ENCODE measurements around the gene TMEM200A.

DNA sequence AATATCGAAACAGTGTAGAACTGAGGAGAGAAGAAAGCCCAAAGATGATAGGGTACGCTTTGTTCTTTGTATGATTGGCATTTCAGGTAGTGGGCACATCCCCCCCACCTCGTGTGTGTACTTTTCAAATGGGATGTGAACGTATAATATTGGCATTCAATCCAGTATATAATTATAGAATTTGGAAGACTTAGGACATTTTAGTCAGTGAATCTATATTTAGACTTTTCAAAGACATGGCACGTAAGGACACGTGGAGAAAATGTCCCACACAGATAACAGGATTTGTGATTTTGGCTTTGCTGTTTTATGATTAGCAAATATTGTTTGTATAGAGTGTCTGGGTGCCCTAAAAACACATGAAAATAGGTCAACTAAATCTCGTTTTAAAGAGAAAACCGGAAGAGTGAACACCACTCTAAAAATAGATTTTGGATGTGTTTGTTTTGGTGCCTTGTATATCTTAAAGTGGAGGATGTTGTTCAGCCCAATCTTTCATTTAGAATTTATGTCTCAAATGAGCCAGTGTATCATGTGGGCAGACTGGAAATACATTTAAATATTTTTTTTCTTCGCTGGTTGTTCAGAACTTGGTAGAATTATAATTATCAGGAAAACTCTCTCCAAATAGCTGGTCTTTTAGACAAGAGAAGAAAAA lies 1.6 kb downstream of the RNF146 start:
- RAMPAGE, long total RNA, result no peak
- RRBS, 2 experiments, result no CpG with 5 or more reads among the region's 9 CpGs
CAGE:
- cytosol, long polyA minus RNA, result no peak
- cytosol, long polyA plus RNA, result no peak
- long polyA plus RNA, result no peak
- nucleolus, long total RNA, result no peak
- nucleus, long polyA plus RNA, result no peak
- nucleus, long total RNA, result no peak

DNA sequence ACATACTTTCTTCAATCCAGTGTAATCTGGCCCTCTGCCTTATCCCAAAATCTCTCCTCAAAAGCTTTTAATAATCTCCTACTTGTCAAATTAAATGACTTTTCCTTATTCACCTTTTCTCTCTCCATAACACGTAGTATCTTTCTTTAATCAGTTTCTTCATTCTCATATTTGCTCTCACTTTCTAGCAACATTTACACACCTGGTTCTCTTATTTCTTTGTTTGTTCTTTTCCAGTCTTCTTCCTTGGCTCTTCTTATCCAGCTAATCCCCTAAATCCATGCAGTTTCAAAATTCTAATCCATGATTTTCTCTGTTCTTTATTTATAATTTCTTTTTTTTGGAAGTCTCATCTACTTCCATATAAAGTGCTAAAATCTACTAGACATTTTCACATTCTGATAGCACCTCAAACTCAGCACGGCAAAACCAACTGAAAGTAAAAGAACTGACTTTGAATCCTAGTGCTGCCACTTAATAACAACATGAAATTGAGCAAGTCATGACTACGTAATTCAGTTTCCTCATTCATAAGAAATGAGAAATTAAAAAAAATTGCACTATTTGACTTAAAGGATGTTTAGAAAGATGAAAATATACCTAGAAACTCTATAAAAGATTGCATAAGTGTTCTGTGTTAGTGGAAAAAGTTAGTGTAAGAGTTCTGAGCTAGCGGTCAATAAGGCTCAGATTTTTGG lies 26.3 kb downstream of the ECHDC1 start:
- RAMPAGE, long total RNA, result no peak
- RRBS, 2 experiments, result no CpG with 5 or more reads among the region's 4 CpGs
CAGE:
- cytosol, long polyA minus RNA, result no peak
- cytosol, long polyA plus RNA, result no peak
- long polyA plus RNA, result no peak
- nucleolus, long total RNA, result no peak
- nucleus, long polyA plus RNA, result no peak
- nucleus, long total RNA, result no peak

DNA sequence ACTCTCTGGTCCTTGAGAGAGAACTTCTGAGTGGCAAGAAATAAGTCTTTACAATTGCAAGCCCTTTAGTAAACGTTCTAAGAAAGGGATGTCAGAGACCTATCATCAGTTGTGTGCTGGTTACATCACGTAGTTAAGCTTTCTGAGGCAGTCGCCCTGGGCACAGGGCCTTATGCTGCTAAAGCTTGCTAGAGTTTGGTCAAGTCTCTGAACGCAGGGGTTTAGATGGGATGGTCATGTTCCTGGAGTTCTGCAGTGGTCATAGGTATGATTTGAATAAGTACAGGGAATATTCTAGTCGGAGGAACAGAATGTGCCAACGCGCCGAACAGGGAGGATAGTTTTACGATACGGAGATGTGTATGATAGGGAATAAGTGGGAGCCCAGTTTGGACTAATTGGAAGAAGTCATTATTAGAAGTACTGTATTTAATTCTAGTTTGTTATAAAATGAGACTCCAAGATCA lies 1.0 kb upstream of the ECHDC1 start:
- RAMPAGE, long total RNA, result no peak
- RRBS, 2 experiments, result no CpG with 5 or more reads among the region's 10 CpGs
CAGE:
- cytosol, long polyA minus RNA, result no peak
- cytosol, long polyA plus RNA, result no peak
- long polyA plus RNA, result no peak
- nucleolus, long total RNA, result no peak
- nucleus, long polyA plus RNA, result no peak
- nucleus, long total RNA, result no peak

DNA sequence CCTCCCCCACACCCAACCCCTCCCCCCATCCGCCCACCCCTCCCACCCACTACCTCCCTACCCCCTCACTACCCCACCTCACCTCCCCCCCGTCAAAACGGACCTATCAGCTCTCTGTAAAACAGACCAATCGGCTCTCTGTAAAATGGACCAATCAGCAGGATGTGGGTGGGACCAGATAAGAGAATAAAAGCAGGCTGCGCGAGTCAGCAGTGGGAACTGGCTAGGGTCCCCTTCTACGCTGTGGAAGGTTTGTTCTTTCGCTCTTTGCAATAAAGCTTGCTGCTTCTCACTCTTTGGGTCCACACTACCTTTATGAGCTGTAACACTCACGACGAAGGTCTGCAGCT lies 37.0 kb upstream of the ECHDC1 start:
- RAMPAGE, long total RNA, result no peak
- RRBS, 2 experiments, result no CpG with 5 or more reads among the region's 10 CpGs
CAGE:
- cytosol, long polyA minus RNA, result no peak
- cytosol, long polyA plus RNA, result no peak
- long polyA plus RNA, result no peak
- nucleolus, long total RNA, result no peak
- nucleus, long polyA plus RNA, result no peak
- nucleus, long total RNA, result no peak

GRCh38 chr6:127918490-127919153 lies 17.8 kb upstream of the THEMIS start:
- RAMPAGE, long total RNA, result no peak
- RRBS, 2 experiments, result no CpG with 5 or more reads among the region's 1 CpG
CAGE:
- cytosol, long polyA minus RNA, result no peak
- cytosol, long polyA plus RNA, result no peak
- long polyA plus RNA, result no peak
- nucleolus, long total RNA, result no peak
- nucleus, long polyA plus RNA, result no peak
- nucleus, long total RNA, result no peak

DNA sequence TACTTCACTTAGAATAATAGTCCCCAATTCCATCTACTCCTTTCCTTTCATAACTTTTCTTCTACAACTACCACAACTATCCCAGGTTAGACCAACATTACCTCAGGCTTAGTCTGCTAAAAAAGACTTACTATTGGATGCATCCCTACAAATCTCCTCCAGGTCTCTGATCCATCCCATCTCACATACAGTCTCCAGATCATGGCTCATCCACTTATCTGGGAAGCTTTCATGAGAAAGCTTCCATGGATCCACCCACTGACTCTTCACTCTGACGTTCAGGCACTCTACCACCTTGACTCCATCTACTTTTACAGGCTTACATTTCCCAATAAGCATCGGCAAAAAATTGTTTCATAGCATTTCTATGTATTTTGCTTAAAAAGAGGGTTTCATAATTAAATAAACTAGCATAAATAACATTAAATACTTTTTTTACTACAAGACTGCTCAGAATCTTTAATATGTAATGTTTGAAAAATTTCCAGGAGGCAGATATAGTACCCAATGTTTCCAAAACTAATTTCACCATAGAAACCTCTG lies 94.8 kb downstream of the PTPRK start:
- RAMPAGE, long total RNA, result no peak
- RRBS, 2 experiments, result no CpG with 5 or more reads among the region's 2 CpGs
CAGE:
- cytosol, long polyA minus RNA, result no peak
- cytosol, long polyA plus RNA, result no peak
- long polyA plus RNA, result no peak
- nucleolus, long total RNA, result no peak
- nucleus, long polyA plus RNA, result no peak
- nucleus, long total RNA, result no peak

DNA sequence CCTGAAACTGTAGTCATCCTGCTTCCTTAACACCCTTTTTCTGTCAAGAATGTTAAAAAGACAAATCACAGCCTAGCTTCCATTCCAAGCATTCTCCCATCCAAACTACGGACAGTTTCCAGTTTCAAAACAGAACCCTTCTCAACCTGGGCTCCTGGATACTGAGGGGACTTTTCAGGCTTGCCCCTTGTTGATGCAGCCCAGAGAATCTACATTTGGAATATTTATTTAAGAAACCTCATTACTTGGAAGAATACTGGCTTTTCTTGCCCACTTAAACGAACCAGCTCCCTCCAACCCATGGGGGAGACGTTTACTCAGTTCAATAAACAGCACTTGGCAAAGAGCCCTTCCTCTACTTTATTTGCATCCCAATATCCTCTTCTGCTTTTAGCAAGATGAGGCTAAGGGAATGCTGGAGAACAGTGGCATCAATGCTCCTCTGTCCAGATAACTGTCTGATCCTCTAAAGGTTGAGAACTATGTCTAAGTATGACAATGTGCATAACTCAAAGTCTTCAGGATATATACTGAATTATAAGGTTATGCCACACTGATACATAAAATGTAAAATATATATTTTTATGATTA lies 22.2 kb downstream of the PTPRK start:
- RAMPAGE, long total RNA, result no peak
- RRBS, 2 experiments, result no CpG with 5 or more reads among the region's 3 CpGs
CAGE:
- cytosol, long polyA minus RNA, result no peak
- cytosol, long polyA plus RNA, result no peak
- long polyA plus RNA, result no peak
- nucleolus, long total RNA, result no peak
- nucleus, long polyA plus RNA, result no peak
- nucleus, long total RNA, result no peak

DNA sequence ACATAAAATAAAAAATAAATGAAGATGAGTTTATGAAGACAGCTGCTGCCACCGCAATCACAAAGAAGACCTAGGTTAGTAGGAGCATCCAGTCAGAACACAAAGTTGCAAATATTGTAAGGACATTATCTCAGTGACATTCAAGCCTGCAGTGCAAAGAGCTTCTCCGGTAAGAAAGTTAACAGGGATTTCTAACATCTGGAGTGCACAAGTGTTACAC lies 15.0 kb downstream of the PTPRK start:
- RAMPAGE, long total RNA, result no peak
- RRBS, 2 experiments, result no CpG with 5 or more reads among the region's 2 CpGs
CAGE:
- cytosol, long polyA minus RNA, result no peak
- cytosol, long polyA plus RNA, result no peak
- long polyA plus RNA, result no peak
- nucleolus, long total RNA, result no peak
- nucleus, long polyA plus RNA, result no peak
- nucleus, long total RNA, result no peak

- RAMPAGE, long total RNA, result no peak
- RRBS, 2 experiments, result no CpG with 5 or more reads among the region's 1 CpG
CAGE:
- cytosol, long polyA minus RNA, result no peak
- cytosol, long polyA plus RNA, result no peak
- long polyA plus RNA, result no peak
- nucleolus, long total RNA, result no peak
- nucleus, long polyA plus RNA, result no peak
- nucleus, long total RNA, result no peak
Measured at GRCh38 chr6:128886528-128886958, 3.6 kb downstream of the LAMA2 start.

DNA sequence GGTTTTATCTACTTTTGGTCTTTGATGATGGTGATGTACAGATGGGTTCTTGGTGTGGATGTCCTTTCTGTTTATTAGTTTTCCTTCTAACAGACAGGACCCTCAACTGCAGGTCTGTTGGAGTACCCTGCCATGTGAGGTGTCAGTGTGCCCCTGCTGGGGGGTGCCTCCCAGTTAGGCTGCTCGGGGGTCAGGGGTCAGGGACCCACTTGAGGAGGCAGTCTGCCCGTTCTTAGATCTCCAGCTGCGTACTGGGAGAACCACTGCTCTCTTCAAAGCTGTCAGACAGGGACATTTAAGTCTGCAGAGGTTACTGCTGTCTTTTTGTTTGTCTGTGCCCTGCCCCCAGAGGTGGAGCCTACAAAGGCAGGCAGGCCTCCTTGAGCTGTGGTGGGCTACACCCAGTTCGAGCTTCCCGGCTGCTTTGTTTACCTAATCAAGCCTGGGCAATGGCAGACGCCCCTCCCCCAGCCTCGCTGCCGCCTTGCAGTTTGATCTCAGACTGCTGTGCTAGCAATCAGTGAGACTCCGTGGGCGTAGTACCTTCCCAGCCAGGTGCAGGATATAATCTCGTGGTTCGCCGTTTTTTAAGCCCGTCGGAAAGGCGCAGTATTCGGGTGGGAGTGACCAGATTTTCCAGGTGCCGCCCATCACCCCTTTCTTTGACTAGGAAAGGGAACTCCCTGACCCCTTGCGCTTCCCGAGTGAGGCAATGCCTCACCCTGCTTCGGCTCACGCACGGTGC lies 28.0 kb downstream of the LAMA2 start:
- RAMPAGE, long total RNA, result no peak
- RRBS, 2 experiments, result no CpG with 5 or more reads among the region's 23 CpGs
CAGE:
- cytosol, long polyA minus RNA, result no peak
- cytosol, long polyA plus RNA, result no peak
- long polyA plus RNA, result no peak
- nucleolus, long total RNA, result no peak
- nucleus, long polyA plus RNA, result no peak
- nucleus, long total RNA, result no peak

GRCh38 chr6:128996019-128996580 lies 113.2 kb downstream of the LAMA2 start:
- RAMPAGE, long total RNA, result no peak
- RRBS, 2 experiments, result no CpG with 5 or more reads among the region's 6 CpGs
CAGE:
- cytosol, long polyA minus RNA, result no peak
- cytosol, long polyA plus RNA, result no peak
- long polyA plus RNA, result no peak
- nucleolus, long total RNA, result no peak
- nucleus, long polyA plus RNA, result no peak
- nucleus, long total RNA, result no peak

DNA sequence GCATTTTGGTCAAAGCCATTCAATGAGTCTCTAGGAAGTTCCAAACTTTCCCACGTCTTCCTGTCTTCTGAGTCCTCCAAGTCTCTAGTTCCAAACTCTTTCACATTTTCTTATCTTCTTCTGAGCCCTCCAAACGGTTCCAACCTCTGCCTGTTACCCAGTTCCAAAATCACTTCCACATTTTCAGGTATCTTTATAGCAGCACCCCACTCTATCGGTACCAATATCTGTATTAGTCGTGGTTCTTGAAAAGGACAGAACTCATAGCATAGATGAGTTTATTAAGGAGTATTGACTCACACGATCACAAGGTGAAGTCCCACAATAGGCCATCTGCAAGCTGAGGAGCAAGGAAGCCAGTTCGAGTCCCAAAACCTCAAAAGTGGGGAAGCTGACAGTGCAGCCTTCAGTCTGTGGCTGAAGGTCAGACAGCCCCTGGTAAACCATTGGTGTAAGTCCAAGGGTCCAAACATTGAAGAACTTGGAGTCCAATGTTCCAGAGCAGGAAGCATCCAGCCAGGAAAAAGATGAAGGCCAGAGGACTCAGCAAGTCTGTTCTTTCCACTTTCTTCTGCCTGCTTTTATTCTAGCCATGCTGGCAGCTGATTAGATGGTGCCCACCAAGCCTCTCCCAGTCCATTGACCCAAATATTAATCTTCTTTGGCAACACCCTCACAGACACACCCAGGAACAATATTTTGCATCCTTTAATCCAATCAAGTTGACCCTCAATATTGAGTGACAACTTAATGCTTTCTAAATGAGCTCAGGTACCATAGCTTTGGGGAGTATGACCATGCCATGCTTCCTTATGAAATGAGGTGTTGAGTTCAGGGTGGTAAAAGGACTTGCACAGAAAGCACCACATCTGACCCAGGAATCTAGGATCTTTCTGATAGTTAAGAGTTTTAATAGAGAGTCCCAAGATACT lies 120.2 kb downstream of the ARHGAP18 start:
- RAMPAGE, long total RNA, result no peak
- RRBS, 2 experiments, result no CpG with 5 or more reads among the region's 6 CpGs
CAGE:
- cytosol, long polyA minus RNA, result no peak
- cytosol, long polyA plus RNA, result no peak
- long polyA plus RNA, result no peak
- nucleolus, long total RNA, result no peak
- nucleus, long polyA plus RNA, result no peak
- nucleus, long total RNA, result no peak

DNA sequence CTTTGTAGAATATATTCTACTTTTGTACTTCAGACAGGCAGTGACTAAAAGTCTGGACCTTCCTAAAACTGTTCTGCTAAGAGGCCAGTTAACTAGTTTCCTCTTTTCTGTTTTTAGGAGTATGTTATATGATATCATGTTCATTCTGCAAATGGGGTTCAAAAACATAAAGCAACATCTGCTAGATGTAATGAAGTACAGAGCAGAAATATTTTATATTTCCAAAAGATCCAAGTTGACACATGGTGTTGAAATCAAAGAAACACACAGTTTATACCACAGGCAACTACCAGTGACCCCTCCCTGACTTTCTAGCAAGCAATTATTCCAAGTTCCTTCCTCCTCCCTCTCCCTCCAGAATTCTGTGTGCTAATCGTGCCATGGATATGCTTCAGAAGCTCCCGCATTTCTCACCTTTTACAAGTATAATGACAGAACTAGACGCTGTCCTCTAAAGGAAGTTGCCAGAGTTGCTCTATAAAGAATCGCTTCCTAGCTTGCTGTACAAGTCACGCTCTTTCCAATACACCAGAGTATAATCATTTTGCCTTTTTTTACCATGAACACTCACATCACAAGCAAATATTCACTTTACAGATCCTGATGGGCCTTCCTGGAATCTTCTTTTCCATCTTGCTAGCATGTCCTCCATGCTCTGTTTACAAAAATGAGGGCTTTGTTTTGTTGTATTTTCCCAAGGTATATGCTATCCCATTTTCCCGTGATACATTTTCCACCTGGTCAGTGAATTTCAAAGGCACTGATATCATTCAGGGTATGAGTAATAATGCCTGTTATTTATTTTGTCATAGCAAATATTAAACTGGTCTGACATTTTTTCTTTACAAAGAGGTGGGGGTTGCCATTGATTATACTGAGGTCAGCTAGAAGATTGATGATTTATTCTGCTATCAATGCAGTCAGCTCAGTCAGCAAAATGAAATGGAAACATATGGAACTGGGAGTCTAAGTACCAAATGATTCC lies 64.5 kb downstream of the ARHGAP18 start:
- RAMPAGE, long total RNA, result no peak
- RRBS, 2 experiments, result no CpG with 5 or more reads among the region's 6 CpGs
CAGE:
- cytosol, long polyA minus RNA, result no peak
- cytosol, long polyA plus RNA, result no peak
- long polyA plus RNA, result no peak
- nucleolus, long total RNA, result no peak
- nucleus, long polyA plus RNA, result no peak
- nucleus, long total RNA, result no peak

- RAMPAGE, long total RNA, result no peak
- RRBS, 2 experiments, result 1% methylated on average over 34 of the region's 65 CpGs
CAGE:
- cytosol, long polyA minus RNA, result start-site peak on the plus strand at chr6:130019626-130019636, 12 reads
- cytosol, long polyA plus RNA, result no peak
- long polyA plus RNA, result no peak
- nucleolus, long total RNA, result no peak
- nucleus, long polyA plus RNA, result no peak
- nucleus, long total RNA, result no peak
Measured at GRCh38 chr6:130019285-130019742, 933 bp downstream of the L3MBTL3 start.

DNA sequence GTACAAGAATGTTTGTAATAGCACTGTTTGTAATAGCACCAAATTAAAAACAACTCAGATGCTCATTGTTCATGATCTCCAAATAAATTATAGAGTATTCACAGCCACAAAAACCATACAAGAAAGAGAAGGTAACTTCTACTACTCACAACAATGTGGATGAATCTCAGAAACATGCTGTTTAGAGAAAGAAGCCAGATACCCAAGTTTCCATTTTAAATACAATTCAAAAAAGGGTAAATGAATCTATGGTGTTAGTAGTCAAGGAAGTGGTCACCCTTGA lies 90.8 kb downstream of the SAMD3 start:
- RAMPAGE, long total RNA, result no peak
CAGE:
- cytosol, long polyA minus RNA, result no peak
- cytosol, long polyA plus RNA, result no peak
- long polyA plus RNA, result no peak
- nucleolus, long total RNA, result no peak
- nucleus, long polyA plus RNA, result no peak
- nucleus, long total RNA, result no peak

- RAMPAGE, long total RNA, result no peak
- RRBS, 2 experiments, result 3% methylated on average over 33 to 41 of the region's 87 CpGs
CAGE:
- cytosol, long polyA minus RNA, result no peak
- cytosol, long polyA plus RNA, result no peak
- long polyA plus RNA, result no peak
- nucleolus, long total RNA, result no peak
- nucleus, long polyA plus RNA, result no peak
- nucleus, long total RNA, result no peak
Measured at GRCh38 chr6:130365653-130366544, at the start of gene TMEM200A. Gene TMEM200A (plus strand): TSS chr6:130366017.

- RAMPAGE, long total RNA, result no peak
- RRBS, 2 experiments, result no CpG with 5 or more reads among the region's 1 CpG
CAGE:
- cytosol, long polyA minus RNA, result no peak
- cytosol, long polyA plus RNA, result no peak
- long polyA plus RNA, result no peak
- nucleolus, long total RNA, result no peak
- nucleus, long polyA plus RNA, result no peak
- nucleus, long total RNA, result no peak
Measured at GRCh38 chr6:130368589-130369071, 2.8 kb downstream of the TMEM200A start.

DNA sequence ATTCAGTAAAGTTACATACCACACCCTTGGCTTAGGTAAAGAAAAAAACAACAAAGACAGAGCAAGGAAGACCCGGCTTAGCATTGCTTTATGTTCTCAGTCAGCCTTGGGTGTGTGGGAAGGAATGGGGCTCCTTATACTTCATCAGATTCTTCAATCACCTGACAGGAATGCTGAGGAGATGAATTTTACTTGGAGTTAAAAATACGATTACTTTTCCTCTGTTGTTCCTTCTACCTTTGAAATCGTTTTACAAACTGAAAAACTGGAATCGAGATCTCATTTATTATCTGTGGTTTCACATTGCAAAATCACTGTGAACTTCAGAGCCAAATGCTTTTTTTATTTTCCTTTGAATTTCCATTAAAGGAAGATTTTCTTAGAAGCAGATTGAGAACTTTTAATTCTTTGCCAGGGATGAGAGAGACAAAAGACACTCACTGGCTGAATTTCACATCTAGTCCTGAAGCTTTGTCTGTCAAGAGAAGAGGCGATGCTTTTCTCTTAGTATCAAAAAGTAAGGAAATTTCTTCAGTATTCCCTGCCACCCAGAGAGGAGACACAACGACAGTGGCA lies 141.7 kb downstream of the TMEM200A start:
- RAMPAGE, long total RNA, result no peak
- RRBS, 2 experiments, result 30% methylated on average over 1 of the region's 6 CpGs; no CpG with 5 or more reads in 1 of the 2 experiments
CAGE:
- cytosol, long polyA minus RNA, result no peak
- cytosol, long polyA plus RNA, result no peak
- long polyA plus RNA, result no peak
- nucleolus, long total RNA, result no peak
- nucleus, long polyA plus RNA, result no peak
- nucleus, long total RNA, result no peak

- RAMPAGE, long total RNA, result no peak
- RRBS, 2 experiments, result no CpG with 5 or more reads among the region's 12 CpGs
CAGE:
- cytosol, long polyA minus RNA, result no peak
- cytosol, long polyA plus RNA, result no peak
- long polyA plus RNA, result no peak
- nucleolus, long total RNA, result no peak
- nucleus, long polyA plus RNA, result no peak
- nucleus, long total RNA, result no peak
Measured at GRCh38 chr6:131326518-131327214, 191.4 kb downstream of the AKAP7 start.

- RAMPAGE, long total RNA, result no peak
- RRBS, 2 experiments, result no CpG with 5 or more reads among the region's 8 CpGs
CAGE:
- cytosol, long polyA minus RNA, result no peak
- cytosol, long polyA plus RNA, result no peak
- long polyA plus RNA, result no peak
- nucleolus, long total RNA, result no peak
- nucleus, long polyA plus RNA, result no peak
- nucleus, long total RNA, result no peak
Measured at GRCh38 chr6:131946457-131947459, 4.4 kb downstream of the CCN2 start.